ENCODE measurements around a stretch of chr14.

GRCh38 chr14:104792481-104792963, 3.0 kb downstream of the AKT1 start:
- PRO-cap: no peak
- RAMPAGE, long total RNA, 4 experiments: no peak in any of the 4 experiments

- PRO-cap: no peak
- RAMPAGE, long total RNA, 4 experiments: no peak in any of the 4 experiments
These were observed 187 bp downstream of the ZBTB42 start for GRCh38 chr14:104801207-104801368.

- PRO-cap: no peak
- RAMPAGE, long total RNA, 4 experiments: no peak in any of the 4 experiments
These were observed 26.5 kb downstream of the ZBTB42 start for GRCh38 chr14:104827009-104828172.

DNA sequence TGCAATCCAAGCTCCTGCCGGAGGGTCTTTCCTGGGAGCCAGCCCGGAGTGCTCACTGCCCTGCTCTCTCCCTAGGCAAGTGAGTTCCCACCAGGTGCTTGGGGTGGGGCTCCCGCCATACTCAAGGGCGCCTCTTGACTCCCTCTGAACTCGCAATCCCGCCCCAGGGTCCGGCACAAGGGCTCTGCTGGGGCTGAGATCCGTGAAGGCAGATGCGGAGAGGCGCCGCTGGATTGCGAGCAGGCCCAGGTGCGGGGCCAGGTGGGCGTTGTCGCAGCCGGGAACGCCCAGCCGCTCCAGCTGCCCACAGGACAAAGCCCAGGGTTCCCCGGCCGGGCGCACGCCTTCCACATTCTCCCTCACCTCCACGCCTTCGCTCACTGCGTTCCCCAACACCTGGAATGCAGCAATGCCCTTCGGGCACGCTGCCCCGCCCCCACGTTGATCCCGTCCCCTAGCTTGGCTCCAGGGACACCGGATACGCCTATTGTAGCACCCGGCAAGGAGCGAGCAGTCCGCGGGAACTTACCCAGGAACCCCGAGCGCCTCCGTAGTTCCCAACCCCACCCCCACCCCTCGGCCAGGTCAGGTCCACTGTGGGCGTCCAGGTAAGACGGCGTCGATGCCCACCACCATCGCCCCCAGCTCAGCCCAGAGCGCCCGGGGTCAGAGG, 905 bp upstream of the CEP170B start:
- PRO-cap: bidirectional peak, plus-strand start at position 513 of the sequence, minus-strand start at position 348 of the sequence
- RAMPAGE, long total RNA, 4 experiments: start-site peak on the plus strand in 1 of 4 experiments, centred at position 491 of the sequence, 7 reads per replicate

DNA sequence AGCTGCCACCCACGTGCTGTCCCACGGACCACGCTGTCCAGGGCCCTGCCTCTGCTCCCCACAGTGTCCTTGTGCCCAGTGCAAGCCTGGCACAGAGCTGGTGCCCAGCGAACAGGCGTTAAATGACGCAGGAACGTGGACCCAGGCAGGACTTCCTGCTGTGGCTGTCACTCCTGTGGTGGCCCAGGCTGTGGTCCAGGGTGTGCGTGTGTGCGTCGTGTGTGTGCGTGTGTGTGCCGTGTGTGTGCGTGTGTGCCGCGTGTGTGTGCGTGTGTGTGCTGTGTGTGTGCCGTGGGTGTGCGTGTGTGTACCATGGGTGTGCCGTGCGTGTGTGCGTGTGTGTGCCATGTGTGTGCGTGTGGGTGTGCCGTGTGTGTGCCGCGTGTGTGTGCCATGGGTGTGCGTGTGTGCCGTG, 6.8 kb downstream of the CEP170B start:
- PRO-cap: no peak
- RAMPAGE, long total RNA, 4 experiments: no peak in any of the 4 experiments

- PRO-cap: no peak
- RAMPAGE, long total RNA, 4 experiments: start-site peak on the minus strand in 1 of 4 experiments, at chr14:104940022-104940107 at its widest, 216 reads per replicate
These were observed 15.1 kb downstream of the PLD4 start for GRCh38 chr14:104939531-104940455.

- PRO-cap: no peak
- RAMPAGE, long total RNA, 4 experiments: no peak in any of the 4 experiments
These were observed 11.2 kb downstream of the AHNAK2 start for GRCh38 chr14:104966931-104967354.

DNA sequence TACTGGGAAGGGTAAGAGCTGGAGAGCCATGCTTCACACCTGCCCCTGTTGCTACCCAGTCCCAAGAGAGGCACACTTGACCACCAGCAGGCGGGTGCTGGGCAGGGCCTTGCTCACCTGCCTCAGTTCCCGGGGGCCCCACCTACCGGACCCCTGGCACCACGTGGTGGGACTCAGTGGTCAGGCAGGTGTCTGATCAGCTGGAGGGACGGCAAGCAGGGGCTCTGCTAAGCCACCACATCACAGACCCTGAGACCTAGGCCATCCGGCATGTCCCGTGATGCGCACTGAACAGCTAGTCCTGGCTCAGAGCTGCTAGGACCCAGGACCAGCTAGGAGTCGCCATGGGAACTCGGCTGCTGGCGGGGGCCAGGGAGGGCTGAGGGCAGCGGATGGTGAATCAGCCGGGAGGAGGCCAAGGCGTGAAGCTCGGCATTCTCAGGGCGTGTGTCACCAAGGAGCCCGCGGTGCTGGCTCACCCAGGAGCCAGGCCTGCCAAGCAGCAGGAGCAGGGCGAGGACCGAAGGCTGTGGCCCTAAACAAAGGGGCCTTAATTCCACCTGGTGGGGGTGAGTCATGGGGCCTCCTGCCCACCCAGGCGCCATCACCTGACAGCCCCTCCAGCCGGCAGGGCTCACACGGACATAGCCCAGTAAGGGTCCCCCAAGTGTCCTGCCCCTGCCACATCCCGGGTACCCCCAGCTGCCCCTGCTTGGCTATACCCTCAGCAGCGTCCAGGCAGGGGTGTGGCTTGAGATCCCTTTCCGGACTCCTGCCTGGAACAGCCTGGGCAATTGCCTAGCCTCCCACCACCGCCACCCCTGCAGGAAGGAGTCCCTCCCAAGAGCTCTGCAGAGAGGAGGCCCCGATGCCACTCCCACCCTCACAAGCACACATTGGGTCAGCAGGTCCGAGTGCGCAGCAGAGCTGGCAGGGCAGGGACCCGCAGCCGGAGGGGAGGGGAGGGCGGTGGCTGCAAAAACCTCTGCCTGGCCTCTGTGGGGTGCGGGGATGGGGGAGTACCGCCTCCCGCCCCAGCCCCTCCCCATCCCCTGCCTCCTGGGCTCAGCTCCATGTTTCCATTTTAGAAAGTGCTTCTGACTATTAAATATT, 4.9 kb downstream of the AHNAK2 start:
- PRO-cap: unidirectional peak, minus-strand start at position 289 of the sequence
- RAMPAGE, long total RNA, 4 experiments: no peak in any of the 4 experiments

DNA sequence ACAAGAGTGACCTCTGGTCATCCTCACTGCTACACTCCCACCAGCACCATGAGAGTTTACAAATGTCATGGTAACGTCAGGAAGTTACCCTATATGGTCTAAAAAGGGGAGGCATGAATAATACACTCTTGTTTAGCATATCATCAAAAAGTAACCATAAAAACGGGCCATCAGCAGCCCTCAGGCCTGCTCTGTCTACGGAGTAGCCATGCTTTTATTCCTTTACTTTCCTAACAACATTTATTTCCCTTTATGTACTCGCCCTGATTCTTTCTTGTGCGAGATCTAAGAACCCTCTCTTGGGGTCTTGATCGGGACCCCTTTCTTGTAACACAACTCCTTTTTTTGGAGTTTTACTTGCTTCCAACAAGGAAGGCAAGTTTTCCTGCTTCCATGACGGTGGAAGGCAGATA, 11.8 kb upstream of the CDCA4 start:
- PRO-cap: no peak
- RAMPAGE, long total RNA, 4 experiments: start-site peak on the plus strand in 1 of 4 experiments, centred at position 187 of the sequence, 6 reads per replicate

GRCh38 chr14:105033295-105034198, 12.7 kb upstream of the CDCA4 start:
- PRO-cap: no peak
- RAMPAGE, long total RNA, 4 experiments: start-site peak on the minus strand in 3 of 4 experiments, at chr14:105033568-105033690 at its widest, 8 to 14 reads per replicate

- PRO-cap: no peak
- RAMPAGE, long total RNA, 4 experiments: no peak in any of the 4 experiments
These were observed 6.1 kb downstream of the GPR132 start for GRCh38 chr14:105059143-105059564.

DNA sequence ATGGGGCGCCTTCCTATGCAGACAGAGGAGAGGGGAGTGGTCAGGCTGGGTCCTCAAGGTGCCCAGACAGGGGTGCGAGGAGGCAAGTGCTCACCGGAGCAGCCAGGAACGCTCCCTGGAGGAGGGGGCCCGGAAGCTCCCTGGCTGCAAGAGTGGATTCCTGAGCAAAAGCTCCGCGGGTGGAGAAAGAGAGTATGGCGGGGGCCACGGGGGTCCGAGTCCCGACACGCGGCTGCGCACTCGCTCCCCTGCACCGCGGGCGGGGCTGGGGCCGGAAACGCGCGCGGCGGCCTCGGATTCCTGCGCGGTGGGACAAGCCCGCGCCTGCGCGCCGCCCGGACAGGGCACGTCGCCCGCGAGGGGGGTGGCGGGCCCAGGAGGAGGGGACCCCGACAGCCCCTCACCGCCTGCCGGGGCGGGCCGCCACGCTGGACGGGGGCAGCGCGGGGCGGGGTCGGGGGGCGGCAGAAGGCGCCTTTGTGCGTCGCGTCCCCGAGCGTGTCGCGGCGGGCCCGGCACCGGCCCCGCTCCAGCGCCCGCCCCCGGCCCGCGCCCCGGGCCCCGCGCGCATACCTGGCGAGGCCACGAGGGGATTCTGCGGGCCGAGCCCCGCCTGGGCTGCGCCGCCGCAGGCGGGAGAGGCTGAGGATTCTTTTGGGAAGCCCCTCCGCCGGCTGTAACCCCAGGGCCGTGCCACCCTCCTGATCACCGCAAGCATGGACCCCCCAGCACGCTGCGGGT, 27.9 kb upstream of the GPR132 start:
- PRO-cap: unidirectional peak, plus-strand start at position 342 of the sequence
- RAMPAGE, long total RNA, 4 experiments: no peak in any of the 4 experiments

GRCh38 chr14:105152807-105153496, 15.6 kb downstream of the JAG2 start:
- PRO-cap: no peak
- RAMPAGE, long total RNA, 4 experiments: no peak in any of the 4 experiments

GRCh38 chr14:105170855-105171542, 2.4 kb upstream of the JAG2 start:
- PRO-cap: no peak
- RAMPAGE, long total RNA, 4 experiments: no peak in any of the 4 experiments

GRCh38 chr14:105173022-105173807, 4.6 kb upstream of the JAG2 start:
- PRO-cap: no peak
- RAMPAGE, long total RNA, 4 experiments: no peak in any of the 4 experiments

DNA sequence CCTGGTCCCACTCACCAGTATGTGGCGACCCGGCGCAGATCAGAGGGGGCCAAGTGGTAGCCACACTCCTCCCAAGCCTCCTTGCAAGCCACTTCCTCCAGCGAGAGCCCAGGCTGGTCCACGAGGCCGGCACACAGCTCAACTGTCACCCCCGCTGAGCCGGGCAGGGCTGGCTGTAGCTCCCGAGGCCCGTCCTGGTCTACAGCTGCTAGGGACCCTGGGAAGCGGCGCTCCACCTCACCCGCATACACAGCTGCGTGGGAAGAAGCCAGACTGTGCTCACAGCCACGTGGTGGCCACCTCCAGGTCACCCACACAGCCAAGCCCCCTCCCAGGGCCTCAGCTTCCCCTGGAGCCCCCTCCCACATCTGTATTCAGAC, 4.6 kb downstream of the NUDT14 start:
- PRO-cap: no peak
- RAMPAGE, long total RNA, 4 experiments: no peak in any of the 4 experiments

DNA sequence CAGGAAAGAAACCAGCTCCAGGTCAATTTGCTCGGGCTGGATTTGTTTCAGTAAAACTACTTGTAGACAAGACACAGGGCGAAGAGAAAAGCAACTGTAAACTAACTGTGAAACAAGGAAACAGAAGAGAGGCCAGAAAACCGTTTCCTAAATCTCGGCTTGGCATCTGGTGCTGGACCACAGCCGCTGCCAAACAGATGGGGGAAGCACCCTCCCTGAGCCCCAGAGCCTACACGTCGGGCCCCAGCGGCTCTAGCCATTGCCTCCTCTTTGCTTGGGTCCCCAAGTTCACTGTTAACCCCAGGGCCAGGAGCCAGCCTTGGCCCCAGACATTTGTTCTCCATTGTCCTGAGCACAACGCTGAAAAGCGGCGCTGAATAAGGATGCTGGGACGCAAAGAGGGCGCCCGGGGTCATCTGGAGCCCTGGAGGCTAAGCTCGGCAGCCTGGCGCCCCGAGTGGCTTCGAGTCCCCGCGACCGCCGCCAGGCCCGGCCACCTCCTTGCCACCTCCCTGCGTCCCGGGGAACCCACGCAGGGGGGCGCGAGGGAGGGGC, 826 bp upstream of the PACS2 start:
- PRO-cap: no peak
- RAMPAGE, long total RNA, 4 experiments: no peak in any of the 4 experiments

DNA sequence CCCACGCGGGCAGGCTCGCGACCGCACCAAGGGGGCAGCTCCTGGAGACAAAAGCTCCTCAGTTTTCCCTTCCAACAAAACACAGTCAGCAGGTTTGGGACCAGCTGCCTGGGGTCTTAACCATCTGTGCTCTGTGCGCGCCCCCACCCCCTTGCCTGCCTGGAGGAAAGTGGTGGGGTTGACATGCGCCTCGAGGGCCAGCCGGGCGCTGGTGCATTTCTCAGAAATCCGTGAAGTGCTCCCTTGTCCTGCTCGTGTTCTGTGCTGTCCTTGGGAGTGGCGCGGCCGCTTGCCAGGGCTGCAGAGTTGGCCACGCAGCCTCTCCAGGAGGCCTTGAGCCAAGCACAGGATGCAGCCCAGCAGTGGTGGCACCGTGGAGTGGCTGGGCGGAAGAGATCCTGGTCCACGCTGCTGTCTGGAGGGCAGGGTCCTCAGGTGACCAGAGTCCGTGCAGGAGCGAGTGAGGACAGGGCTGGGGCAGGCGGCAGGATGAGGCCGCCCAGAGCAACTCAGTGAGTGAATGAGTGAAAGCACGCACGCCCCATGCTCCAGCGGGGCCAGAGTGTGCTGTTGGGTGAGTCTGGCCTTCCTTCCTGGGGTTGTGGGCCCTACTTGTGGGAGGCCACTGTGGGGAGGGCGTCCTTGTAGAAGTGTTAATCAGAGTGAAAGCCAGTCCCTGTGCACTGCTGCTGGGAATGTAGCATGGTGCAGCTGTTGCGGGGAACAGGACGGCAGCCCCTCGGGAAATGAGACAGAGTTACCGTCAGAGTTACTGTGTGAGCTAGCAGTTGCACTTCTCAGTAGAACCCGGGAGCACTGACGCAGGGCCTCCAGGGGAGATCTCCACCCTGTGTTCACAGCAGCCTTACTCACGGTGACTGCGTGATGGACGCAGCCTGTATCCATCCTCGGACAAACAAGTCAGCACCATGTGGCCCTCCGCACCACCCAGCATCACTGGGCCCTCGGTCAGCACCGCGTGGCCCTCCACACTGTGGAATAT, 21.8 kb downstream of the PACS2 start:
- PRO-cap: no peak
- RAMPAGE, long total RNA, 4 experiments: no peak in any of the 4 experiments

DNA sequence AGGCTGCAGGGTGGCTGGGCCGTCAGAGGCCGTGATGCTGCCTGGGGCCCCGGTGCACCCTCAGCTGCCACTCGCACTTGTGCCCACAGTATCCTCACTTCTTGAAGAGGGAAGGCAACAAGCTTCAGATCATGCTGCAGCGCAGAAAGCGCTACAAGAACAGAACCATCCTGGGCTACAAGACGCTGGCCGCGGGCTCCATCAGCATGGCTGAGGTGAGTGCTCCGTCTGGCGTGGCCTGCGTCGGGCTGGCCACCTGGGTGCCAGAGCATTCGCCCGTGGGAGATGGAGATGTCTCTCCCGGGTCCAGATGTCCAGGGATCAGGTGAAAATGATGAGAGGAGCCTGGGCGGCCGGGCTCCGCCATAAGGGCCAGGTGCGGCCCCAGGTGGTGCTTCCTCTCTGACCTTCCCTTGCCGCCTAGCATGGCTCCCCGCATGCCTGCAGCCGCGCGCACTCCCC, 40.4 kb downstream of the PACS2 start:
- PRO-cap: no peak
- RAMPAGE, long total RNA, 4 experiments: start-site peak on the plus strand in 1 of 4 experiments, centred at position 99 of the sequence, 19 reads per replicate

GRCh38 chr14:105398661-105399133, 359 bp downstream of the TEX22 start:
- PRO-cap: no peak
- RAMPAGE, long total RNA, 4 experiments: no peak in any of the 4 experiments

Data from suprapubic skin (tissue), 4 donors.